ENCODE measurements around a stretch of chr12.

GRCh38 chr12:11718665-11719637 lies 69.5 kb downstream of the ETV6 start:
- CAGE, long polyA plus RNA = no peak
- RRBS = no CpG with 5 or more reads among the region's 9 CpGs

- CAGE, long polyA plus RNA = no peak
- RRBS = no CpG with 5 or more reads among the region's 7 CpGs
Measured at GRCh38 chr12:11769669-11770135, 120.2 kb downstream of the ETV6 start.

GRCh38 chr12:11782712-11783792 lies 133.6 kb downstream of the ETV6 start:
- CAGE, long polyA plus RNA = no peak
- RRBS = no CpG with 5 or more reads among the region's 6 CpGs

GRCh38 chr12:11859967-11860244 lies 210.4 kb downstream of the ETV6 start:
- CAGE, long polyA plus RNA = no peak
- RRBS = no CpG with 5 or more reads among the region's 7 CpGs

- CAGE, long polyA plus RNA = no peak
- RRBS = no CpG with 5 or more reads among the region's 3 CpGs
Measured at GRCh38 chr12:11882398-11882613, 188.4 kb upstream of the BCL2L14 start.

DNA sequence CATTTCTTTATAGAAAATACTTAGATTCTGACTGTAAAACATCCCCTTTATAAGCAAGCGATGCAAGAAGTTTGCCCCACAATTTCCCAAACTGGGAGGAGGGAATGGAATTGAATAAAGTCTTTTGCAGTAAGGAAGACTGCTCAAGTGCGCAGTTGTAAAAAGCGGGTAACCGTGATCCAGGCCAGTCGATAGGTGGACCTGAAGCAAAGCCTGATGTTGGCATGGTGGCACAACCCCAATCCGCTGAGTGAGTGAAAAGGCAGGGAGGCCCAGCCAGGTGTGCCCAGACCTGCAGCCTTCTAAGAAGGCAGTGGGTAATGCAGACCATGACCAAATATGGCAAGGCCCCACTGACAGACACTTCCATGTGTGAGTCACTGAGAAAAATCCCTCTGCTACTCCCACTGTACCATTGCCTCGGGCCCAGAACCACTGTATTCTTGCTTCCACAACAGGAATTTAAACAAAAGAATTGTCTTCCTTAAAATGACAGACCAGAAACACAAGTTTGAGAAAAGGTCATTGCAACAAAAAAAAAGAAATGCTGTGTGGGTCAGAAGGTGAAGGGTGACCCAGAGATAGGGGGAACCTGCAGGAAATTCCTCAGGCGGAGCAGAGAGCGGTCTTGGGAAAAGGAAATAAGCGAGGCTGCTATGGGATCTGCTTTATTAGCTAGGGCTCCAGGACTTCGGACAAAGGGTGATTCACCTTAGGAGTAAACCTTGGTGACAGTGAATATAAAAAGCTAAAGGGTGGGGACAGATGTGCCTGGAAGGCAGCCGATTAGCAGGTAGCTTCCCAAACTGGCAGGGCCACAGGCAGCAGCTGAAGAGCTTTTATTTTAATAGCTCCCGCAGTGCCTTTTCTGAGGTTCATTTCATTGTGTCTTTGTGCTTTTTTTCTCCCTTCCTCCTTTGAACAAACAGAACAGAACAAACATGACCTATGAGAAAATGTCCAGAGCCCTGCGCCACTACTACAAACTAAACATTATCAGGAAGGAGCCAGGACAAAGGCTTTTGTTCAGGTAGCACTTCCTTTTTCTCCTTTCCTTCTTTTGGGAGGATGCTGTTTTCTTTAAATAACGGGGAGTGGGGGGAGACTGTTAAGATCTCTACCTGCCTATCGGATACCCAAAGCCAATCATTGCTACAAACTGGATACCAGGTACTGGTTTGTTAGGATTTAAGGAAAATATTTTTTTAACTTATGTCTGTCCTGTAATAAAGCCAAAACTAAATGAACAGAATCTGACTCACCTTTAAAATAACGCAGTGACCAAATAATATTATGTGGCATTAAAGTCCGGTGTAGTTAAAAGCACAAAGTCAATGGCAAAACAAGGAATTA lies 185.3 kb upstream of the BCL2L14 start:
- CAGE, long polyA plus RNA = no peak
- RRBS = no CpG with 5 or more reads among the region's 18 CpGs

DNA sequence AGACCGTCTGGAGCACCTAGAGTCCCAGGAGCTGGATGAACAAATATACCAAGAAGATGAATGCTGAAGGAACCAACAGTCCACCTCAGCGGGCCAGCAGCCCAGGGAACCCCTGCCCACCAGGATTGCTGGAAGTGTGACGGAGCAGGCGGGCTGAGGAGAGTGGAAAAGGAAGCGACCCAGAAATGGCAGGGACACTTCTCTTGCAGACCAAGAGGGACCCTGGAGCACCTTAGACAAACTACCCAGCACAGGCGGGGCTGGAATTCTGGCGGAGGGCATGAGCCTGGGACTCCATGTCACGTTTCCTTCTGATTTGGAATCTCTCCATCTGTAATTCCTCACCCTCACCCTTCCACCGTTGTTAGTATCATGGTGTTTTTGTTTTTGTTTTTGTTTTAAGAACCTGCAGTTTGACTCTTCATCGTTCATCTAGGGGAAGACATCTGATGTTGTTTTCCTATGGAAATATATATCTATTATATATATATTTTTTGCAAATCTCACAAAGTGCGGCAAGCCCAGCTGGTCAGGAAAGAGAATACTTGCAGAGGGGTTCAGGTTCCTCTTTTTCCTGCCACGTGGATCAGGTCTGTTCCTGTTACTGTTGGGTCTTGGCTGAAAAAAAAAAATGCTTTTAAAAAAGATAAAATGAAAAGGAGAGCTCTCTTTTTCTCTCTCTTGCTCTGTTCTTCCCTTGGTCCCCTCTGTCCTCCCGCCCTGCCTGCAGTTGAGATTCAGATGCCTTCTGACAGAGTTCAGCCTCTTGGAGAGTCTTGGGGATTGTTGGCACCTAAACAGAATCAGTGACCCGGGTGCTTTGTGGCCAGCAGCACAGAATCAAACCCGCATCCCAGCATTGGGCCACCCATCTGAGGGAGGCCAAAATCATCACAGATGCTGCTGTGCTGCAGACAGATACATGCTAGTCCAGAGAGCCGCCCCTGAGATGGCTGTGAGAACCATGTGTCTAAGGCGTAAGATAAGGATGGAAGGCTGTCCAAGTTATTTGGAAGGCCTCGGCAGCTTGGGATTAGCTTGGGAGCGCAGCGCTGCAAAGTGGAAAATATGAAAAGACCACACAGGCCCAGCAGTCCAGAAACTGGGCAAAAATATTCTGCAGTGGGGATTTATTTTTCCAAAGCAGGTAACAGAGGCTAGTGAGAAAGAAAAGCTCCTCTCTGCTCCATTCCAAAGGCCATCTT lies 179.4 kb upstream of the BCL2L14 start:
- CAGE, long polyA plus RNA = no peak
- RRBS = no CpG with 5 or more reads among the region's 20 CpGs

- CAGE, long polyA plus RNA = no peak
- RRBS = no CpG with 5 or more reads among the region's 2 CpGs
Measured at GRCh38 chr12:12038164-12038500, 32.6 kb upstream of the BCL2L14 start.

- CAGE, long polyA plus RNA = no peak
- RRBS = no CpG with 5 or more reads among the region's 7 CpGs
Measured at GRCh38 chr12:12086880-12087490, 16.2 kb downstream of the BCL2L14 start.

DNA sequence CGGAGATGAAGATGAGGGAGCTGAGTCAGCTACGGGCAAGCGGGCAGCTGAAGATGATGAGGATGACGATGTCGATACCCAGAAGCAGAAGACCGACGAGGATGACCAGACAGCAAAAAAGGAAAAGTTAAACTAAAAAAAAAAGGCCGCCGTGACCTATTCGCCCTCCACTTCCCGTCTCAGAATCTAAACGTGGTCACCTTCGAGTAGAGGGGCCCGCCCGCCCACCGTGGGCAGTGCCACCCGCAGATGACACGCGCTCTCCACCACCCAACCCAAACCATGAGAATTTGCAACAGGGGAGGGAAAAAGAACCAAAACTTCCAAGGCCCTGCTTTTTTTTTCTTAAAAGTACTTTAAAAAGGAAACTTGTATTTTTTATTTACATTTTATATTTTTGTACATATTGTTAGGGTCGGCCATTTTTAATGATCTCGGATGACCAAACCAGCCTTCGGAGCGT lies 40.7 kb downstream of the BCL2L14 start:
- CAGE, long polyA plus RNA = no peak
- RRBS = no CpG with 5 or more reads among the region's 23 CpGs

- CAGE, long polyA plus RNA = no peak
- RRBS = no CpG with 5 or more reads among the region's 5 CpGs
Measured at GRCh38 chr12:12238848-12239648, 27.8 kb downstream of the LRP6 start.

GRCh38 chr12:12333420-12333705 lies 16.7 kb downstream of the MANSC1 start:
- CAGE, long polyA plus RNA = no peak
- RRBS = no CpG with 5 or more reads among the region's 3 CpGs

- CAGE, long polyA plus RNA = no peak
- RRBS = no CpG with 5 or more reads among the region's 1 CpG
Measured at GRCh38 chr12:12450842-12451260, 94.0 kb downstream of the BORCS5 start.

GRCh38 chr12:12467104-12468079 lies 95.3 kb downstream of the DUSP16 start:
- CAGE, long polyA plus RNA = no peak
- RRBS = no CpG with 5 or more reads among the region's 15 CpGs

- CAGE, long polyA plus RNA = no peak
- RRBS = no CpG with 5 or more reads among the region's 8 CpGs
Measured at GRCh38 chr12:12486515-12487431, 75.9 kb downstream of the DUSP16 start.

DNA sequence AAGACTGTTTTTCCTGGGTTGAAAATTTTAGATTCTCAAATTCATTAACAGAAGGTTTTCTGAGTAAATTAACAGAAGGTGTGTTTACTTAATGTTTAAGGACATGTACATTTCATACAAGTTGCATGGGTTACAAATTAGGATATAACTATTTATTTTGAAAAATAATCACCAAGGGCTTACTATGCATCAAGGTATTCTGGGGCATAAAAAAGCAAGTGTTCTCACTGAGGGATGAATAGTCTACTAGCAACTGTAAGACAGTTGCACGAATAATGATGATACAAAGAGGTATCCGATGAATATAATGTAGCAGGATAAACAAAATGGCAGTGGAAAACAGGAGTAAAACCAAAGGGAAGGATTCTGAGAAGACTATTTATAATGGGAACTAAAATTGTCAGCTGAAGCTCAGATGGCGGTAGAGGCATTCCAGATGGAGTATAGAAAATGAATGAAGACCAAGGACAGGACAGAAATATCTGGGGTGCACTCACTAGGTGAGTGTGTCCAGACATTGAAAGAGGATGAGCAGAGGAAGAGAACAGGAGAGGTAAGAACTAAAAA lies 68.4 kb downstream of the DUSP16 start:
- CAGE, long polyA plus RNA = no peak
- RRBS = no CpG with 5 or more reads among the region's 3 CpGs

- CAGE, long polyA plus RNA = no peak
- RRBS = no CpG with 5 or more reads among the region's 9 CpGs
Measured at GRCh38 chr12:12719423-12720376, 2.5 kb downstream of the CDKN1B start.

DNA sequence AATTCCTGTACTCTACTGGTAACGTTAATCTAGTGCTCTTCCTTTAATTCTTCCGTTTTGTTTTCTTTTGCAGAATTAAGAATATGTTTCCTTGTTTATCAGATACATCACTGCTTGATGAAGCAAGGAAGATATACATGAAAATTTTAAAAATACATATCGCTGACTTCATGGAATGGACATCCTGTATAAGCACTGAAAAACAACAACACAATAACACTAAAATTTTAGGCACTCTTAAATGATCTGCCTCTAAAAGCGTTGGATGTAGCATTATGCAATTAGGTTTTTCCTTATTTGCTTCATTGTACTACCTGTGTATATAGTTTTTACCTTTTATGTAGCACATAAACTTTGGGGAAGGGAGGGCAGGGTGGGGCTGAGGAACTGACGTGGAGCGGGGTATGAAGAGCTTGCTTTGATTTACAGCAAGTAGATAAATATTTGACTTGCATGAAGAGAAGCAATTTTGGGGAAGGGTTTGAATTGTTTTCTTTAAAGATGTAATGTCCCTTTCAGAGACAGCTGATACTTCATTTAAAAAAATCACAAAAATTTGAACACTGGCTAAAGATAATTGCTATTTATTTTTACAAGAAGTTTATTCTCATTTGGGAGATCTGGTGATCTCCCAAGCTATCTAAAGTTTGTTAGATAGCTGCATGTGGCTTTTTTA lies 3.9 kb downstream of the CDKN1B start:
- CAGE, long polyA plus RNA = start-site peak on the plus strand centred at position 376 of the sequence, 6 bp wide, 136 and 131 reads in 2 replicates
- RRBS = no CpG with 5 or more reads among the region's 6 CpGs

DNA sequence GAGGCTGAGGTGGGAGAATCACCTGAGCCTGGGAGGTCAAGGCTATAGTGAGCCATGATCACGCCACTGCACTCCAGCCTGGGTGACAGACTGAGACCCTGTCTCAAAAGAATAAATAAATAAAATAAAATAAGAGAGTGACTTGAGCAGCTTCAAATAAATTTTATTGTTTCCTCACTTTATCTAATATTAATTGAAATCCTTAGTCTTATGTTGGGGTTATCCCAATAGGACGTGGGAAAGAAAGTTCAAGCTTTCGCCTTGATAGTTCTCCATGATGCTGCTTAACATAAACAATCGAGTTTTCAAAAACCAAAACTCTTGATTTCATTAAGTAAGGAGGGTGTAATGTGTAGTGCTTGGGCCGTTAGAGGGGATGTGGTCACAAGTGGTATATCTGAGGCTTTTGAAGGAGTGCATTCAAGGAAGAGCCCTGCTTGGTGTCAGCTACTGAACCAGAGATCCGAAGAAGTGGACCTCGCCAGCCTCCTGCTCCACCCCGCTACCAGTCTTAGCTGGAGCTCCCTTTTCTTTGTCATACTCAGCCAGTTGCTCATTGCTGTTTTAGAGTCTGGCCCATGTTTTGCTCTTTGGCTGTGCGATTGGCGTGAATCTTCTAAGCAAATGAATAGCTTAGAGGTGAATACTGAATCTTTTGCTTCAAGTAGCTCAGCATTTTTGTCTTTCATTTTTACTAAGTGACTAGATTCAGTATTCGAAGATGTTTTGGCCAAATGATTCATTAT lies 19.4 kb downstream of the CDKN1B start:
- CAGE, long polyA plus RNA = no peak
- RRBS = no CpG with 5 or more reads among the region's 11 CpGs

DNA sequence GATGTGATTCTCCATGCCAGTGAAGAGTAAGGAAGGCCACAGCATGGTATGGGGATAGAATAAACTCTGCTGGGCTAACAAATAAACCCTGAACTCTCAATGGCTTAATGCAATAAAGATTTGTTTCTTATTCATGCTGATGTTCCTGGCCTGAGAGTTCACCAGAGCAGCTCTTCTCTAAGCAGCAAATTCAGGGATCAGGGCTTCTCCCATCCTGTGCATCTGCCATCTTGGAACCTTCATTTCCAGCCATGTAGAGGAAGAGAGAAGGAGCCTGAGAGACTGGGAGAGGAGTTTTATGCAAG lies 20.7 kb upstream of the APOLD1 start:
- CAGE, long polyA plus RNA = no peak

Measured in AG04450 (cell line).